Mesenchymal stem cell of the bone marrow (primary cell): ENCODE measurements around a stretch of chr6.

DNA sequence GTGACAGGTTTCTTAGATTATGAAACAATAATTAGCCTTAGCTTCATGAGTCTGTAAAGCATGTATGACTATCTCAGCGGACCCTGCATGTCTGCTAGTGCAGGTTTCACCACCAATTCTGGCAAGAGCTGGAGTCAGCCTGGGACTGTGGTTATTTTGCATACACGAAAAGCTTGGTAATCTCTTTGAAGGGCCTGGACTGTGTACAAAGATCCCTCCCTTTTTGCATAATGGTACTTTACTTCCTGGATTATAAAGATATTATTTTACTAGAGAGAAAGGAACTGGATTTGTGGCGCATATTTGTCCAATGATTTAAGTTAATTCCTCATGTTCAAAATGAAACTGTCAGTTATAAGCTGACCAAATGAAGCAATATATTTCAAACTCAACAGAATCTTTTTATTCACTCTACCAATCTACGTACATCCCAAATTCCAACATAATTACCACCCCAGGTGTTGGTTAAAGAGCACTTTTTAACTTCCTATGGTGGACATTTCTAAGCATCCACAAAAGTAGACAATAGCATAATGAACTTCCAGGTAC lies 43.5 kb downstream of the PRDM1 start:
- CAGE, long polyA plus RNA: no peak

- CAGE, long polyA plus RNA: no peak
Observed at GRCh38 chr6:106155426-106155859, 69.3 kb downstream of the PRDM1 start.

DNA sequence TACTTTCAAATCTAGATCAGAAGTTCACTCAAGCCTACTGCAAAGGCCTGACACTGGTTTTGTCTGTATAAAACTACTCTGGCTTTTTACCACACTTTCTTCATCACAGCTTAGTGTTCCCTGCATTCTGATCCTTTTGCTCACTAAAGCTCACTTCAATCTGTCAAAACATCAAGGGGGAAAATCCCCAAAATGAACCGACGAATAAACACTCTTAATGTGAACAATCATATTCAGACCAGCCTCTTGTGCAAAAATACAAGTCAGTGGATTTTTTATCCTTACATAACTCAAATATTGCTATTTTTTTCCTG lies 98.5 kb downstream of the PRDM1 start:
- CAGE, long polyA plus RNA: no peak

GRCh38 chr6:106524772-106525511 lies 104.4 kb downstream of the RTN4IP1 start:
- CAGE, long polyA plus RNA: no peak

- CAGE, long polyA plus RNA: no peak
Observed at GRCh38 chr6:106539155-106539807, 90.0 kb downstream of the RTN4IP1 start.

DNA sequence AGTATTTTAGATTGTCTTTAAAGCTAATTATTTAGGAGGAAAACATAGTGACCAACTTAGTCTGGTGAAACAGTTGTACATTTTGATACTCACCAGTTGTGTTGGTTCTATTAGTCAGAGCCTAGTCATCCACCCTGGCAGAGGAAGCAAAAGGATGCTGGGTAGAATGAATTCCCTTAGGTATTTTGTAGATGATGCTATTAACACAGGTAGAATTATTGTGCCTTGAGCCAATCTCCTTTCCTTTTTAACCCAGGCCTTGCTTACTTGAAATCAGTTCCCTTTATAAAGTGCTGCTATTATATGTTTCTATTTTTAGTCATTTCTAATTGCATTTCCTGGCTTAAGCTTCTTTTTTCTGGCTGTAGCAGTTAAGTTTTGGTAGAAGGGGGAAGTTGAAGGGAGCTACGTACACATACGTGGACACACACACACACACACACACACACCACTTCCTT lies 82.5 kb downstream of the RTN4IP1 start:
- CAGE, long polyA plus RNA: no peak

- CAGE, long polyA plus RNA: no peak
Observed at GRCh38 chr6:106561056-106561505, 68.2 kb downstream of the RTN4IP1 start.

DNA sequence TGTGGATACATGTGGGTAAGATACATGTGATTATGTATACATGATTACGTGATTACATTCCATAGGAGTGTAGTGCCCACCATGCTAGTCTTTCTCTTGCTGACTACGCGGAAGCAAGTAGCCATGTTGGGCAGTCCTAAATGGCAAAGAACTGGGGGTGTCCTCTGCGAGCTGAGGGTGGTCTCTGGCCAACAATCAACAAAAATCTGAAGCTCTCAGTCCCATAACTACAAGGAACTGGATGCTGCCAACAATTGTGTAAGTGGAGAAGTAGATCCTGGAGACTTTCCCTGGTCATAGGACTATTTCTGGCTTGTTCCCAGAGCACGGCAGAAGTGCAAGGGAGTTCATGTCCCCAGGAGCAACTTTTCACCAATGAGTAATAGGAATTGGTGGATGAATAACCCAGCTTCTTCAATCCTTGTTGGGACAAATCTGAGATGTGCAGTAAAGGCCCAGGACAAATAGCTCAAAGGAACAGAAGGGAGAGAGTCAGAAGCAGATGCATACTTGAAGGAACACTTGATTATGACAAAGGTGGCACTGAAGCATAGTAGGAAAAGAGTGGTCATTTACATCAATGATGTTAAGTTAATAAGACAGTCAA lies 95.4 kb downstream of the QRSL1 start:
- CAGE, long polyA plus RNA: no peak

DNA sequence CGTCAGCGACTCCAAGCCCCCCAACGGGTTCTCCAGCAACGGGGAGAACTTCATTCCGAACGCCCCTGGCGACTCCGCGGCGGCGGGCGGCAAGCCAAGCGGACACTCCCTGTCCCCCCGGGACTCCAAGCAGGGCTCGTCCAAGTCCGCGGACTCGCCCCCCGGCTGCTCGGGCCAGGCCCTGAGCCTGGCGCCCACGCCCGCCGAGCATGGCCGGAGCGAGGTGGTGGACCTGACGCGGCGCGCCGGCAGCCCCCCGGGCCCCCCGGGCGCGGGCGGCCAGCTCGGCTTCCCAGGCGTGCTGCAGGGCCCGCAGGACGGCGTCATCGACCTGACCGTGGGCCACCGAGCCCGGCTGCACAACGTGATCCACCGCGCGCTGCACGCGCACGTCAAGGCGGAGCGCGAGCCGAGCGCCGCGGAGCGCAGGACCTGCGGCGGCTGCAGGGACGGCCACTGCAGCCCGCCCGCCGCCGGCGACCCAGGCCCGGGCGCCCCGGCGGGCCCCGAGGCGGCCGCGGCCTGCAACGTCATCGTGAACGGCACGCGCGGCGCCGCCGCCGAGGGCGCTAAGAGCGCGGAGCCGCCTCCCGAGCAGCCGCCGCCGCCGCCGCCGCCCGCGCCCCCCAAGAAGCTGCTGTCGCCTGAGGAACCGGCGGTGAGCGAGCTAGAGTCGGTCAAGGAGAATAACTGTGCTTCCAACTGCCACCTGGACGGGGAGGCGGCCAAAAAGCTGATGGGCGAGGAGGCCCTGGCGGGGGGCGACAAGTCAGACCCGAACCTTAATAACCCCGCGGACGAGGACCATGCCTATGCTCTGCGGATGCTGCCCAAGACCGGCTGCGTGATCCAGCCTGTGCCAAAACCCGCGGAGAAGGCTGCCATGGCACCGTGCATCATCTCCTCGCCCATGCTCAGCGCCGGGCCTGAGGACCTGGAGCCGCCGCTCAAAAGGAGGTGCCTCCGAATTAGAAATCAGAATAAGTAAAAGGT lies 144.9 kb downstream of the SOBP start:
- CAGE, long polyA plus RNA: no peak

DNA sequence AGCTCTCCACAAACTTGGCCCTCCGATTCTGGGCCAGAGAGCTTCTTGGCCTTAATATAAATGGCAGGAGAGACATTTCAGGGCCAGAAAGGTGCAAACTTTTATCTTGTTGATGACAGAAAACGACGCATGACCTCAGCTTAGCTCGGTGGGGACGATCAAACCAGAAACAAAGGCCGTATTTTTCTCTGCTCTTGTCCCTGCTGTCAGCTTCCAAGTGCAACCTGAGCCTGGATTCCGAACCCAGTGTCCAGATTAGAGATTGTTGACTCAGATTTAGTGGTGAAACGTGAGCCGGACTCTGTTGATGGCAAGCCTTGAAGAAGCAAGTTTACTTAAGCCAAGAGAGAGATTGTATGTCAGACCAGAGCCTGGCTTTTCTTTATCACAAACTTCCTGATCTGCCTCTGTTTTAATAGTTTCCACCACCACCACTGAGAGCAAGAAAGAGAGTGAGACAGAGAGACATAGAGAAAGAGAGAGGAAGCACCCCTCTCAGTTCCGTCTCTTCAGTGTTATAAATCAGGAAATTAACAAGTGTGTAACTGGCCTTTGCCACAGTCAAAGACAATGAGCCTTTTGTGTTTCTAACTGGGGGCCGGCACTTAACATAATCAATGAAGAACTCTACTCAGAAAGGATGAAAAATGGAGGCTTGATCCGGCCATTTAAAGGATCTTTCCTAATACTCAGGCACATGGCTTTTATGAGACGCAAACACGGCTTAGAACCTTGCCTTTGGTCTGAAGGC lies 157.6 kb downstream of the SCML4 start:
- CAGE, long polyA plus RNA: no peak

DNA sequence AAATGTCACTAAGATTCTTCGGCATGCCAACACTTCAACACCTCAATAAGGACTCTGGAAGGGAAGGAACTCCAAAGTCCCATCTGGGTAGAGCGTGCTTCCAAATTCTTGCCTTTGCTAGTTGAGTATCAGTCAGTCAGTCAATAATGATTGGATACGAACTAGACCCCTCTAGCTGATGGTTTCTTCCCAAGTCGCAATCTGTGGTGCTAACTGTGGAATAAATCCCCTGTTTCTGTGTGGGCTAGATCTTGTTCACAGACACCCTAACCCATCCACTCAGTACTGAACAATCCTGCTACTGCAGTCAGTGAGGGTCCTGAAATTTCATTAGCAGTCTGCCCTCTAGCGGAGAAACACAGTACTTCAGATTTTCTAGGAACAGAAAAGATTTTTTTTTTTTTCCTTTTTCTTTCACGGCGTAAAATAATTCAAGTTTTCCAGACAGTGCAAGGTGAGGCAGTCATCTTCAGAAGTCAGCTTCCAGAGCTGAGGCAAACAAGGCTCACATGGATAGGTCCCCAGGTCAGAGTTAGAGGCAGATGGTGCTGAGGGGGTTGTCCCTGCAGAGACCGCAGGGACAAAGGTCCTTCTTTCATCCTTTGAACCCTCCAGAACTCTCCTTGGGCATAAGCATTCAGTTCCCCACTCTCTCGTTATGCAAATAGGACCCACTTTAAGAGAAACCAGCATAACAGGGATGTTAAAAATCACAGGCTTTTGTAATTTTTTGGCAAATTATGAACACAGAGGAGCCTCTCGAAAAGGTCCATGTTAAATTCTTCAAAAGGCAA lies 119.7 kb downstream of the SCML4 start:
- CAGE, long polyA plus RNA: no peak

- CAGE, long polyA plus RNA: no peak
Observed at GRCh38 chr6:107859975-107860522, 35.9 kb upstream of the SCML4 start.

- CAGE, long polyA plus RNA: no peak
Observed at GRCh38 chr6:107870263-107871139, 46.4 kb upstream of the SCML4 start.

- CAGE, long polyA plus RNA: no peak
Observed at GRCh38 chr6:108075189-108075374, 541 bp upstream of the OSTM1 start.

- CAGE, long polyA plus RNA: no peak
Observed at GRCh38 chr6:108114773-108115279, 40.3 kb upstream of the OSTM1 start.

GRCh38 chr6:108117705-108118258 lies 43.2 kb upstream of the OSTM1 start:
- CAGE, long polyA plus RNA: no peak

GRCh38 chr6:108411667-108412510 lies 117.0 kb downstream of the AFG1L start:
- CAGE, long polyA plus RNA: no peak

DNA sequence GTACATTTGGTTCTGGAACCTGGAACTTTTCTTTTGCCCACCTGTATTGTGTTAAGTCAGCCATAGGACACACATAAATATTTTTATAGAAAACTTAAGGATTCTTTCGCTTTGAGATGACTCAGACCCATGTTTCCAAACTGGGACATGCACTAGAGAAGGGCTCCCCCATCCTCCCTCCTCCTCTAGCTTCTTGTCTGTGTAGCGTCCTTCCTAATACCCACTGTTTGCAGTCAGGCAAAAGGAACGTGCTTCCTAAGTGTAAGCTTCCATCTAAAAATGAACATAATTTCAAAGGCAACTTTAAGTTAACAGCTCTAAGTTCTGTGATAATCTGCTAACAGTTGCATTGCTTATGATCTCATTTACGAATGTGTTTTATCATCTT lies 27.1 kb downstream of the FOXO3 start:
- CAGE, long polyA plus RNA: no peak

DNA sequence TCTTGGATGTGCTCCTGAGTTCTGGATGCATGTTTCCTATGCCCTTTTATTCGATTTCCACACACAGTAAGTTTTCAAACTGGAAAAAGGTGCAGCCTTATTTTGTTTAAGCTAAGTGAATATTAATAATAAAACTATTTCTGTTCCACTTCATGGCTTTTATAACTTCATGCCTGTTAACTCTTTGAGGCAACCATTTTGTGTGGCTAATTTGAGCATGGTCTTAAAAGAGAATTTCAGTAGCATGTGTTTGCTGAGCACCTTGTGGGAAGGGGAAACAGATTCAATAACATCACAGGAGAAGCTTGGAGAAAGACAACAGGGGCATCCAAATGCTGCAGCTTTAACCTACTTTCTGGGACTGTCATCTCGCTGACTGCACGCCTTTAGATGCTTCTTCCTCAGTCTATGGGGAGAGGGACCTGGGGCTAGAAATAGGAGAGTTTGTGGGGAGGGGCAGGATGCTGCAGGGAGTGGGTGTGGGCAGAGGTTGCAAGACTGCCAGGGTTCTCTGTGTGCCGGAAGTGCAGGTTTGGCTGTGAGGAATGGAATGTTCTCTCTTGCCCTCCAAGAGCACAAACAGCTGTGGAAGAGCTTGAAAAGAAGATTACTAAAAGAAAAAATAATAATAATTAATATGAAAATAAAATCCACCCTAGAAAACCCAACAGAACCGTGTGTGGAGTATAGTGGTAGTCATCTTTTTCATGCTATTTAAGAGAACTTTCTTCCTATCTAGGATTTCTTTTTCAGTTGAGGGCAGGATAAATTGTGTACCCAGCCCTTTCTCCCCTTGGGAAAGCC lies 93.2 kb downstream of the FOXO3 start:
- CAGE, long polyA plus RNA: no peak

DNA sequence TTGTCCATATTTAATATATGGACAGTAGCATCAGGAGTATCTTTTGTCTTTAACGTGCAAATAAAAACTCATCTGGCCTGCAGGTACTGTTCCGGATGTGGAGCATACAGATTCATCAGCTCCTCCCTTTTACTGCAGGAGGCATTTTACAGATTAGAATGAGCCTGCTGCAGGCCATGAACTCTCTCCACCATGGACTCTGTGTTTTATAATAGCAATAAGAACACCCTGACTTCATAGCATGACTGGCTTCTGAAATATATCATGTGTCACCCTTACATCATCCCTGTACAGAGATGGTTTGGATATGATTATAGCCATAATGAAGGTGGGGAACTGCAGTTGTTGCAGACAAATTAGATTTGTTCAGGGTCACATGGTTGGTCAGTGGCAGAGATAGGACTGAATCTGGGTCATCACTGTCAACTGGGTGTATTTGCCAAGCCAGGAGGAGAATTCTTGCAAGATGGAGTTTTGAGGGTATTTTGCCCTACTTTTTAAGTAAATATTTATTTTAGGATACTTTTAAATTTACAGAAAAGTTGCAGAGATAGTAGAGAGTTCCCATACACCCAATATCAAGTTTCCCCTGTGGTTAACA lies 100.7 kb downstream of the FOXO3 start:
- CAGE, long polyA plus RNA: no peak